Metastatic Breast Carcinoma in the Ovary (tissue), 3 donors: ENCODE measurements around the genes BTF3 and FAM169A.

- PRO-cap, 3 experiments = no peak in any of the 3 experiments
Observed at GRCh38 chr5:72379685-72380305, 59.6 kb downstream of the PTCD2 start.

DNA sequence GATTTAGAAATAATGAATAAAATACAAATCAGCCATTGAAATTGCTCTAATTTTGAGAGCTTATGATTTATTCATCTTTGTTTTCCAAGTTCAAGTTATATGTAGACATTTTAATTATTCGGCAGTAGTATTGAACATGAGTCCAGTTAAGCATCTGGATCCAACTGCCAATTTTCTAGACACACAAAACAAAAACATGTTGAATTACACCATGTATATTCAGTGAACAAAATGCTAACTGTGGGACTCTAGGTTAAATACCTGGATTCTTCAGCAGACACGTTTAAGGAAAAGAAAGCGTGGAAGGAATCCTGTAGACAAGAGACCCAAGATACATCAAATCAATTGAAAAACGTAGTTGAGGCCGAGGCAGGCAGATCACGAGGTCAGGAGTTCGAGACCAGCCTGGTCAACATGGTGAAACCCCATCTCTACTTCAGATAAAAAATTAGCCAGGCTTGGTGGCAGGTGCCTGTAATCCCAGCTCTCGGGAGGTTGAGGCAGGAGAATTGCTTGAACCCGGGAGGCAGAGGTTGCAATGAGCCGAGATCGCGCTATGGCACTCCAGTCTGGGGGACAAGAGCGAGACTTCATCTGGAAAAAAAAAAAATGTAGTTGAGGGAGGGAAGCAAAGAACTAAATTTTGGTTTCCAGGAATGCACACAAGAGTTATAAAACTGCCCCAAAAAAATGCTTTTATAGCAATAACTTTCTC, 54.2 kb upstream of the FCHO2 start:
- PRO-cap, 3 experiments = no peak in any of the 3 experiments

DNA sequence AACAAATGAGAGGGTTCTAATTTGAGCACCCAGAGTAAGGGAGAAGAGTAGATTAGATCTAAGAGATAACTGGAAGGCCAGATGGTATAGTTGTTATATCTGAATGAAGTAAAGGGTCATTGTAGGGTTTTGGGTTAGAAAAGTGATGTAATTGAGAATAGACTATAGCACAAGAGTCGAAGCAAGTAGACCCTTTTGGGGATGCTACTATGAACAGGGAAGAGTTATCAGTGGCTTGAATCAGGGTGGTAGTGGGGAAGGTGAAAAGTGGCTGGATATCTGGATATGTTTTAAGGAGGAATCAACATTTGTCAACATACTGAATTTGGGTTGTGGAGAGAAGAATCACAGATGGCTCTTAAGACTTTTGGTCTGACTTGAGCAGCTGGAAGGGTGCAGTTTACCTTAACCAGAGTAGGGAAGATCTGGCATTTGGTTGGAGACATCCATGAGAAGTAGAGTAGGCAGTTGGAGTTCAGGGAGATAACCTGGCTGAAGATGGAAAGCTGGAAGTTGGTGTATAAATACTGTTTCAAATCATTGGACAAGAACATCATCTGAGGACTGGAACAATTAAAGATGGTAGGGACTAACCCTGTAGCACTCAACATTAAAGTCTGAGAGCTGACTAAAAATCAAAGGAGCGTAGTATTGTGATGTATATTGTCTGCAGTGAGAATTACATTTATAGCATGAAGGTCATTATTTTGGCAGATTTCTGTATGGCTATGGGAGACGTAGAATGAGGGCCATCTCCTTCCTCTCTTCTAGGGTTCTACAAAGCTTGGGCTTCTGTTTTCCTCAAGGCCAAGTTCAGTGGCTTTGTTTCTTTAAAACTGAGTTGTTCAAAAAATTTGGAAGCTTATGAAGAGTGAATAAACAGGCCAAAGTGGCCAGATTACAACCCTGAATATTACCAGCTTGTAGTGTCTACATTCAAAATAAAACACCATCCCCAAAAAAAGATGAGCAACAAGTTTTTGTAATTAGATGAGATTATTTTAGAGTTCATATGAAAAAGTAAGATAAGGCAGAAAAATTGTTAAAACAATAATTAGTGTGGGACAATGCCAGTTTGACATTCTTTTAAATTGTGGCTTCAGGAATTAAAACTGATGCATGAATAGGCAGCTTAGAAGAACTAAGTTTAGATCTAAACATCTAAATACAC, 38.2 kb upstream of the FCHO2 start:
- PRO-cap, 3 experiments = peak in 1 of 3 experiments; most common plus-strand start position 461 of the sequence (in 1)

DNA sequence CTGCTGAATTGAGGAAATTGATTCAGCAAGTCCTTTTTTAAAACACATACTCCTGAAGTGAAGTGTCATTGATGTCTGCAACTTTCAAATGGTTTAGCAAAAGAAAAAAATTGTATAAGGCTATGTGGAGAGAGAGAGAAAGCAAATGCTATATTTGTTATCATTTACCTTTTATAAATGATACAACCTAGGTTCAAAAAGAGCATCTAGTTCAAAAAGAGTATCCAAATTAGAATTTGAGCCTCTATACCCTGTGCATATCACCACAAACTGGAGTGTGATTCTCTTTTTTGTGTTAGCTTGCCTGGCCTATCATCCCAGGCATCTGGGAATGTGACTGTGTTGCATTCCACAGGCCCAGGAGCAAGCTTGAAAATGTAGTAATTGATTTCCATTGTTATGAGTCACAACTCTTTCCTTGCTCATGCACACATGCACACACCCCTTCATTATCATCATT, 75.0 kb downstream of the FCHO2 start:
- PRO-cap, 3 experiments = no peak in any of the 3 experiments

GRCh38 chr5:73436465-73436798, 12.1 kb downstream of the FOXD1 start:
- PRO-cap, 3 experiments = peak in 1 of 3 experiments; most common plus-strand start chr5:73436581 (in 1)

DNA sequence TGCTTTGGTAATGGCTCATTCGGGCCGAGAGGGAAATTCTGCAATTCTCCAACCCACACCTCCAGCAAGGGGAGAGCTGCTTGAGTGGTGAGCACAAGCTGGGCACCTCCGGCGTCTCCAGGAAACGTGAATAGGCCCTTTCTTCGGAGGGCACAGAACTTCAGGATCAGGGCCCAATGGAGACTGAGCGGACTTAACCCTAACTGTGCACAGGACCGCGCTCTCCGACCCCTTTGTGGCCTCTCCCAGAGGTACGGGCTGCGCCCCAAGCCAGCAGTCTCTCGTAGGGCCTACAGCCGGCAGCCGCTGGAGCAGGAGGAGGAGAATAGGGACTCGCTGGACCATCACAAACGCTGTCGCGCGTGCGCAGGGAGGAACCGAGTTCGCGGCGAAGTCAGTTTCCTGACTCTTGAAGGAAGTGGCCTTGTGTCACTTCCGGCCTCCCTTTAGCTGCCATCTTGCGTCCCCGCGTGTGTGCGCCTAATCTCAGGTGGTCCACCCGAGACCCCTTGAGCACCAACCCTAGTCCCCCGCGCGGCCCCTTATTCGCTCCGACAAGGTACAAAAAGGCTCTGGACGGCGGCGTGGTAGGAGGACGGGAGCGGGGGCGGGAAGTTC, at the start of gene BTF3:
Gene BTF3 (plus strand): TSS at position 443 of the 618 bp plus-strand sequence.
- PRO-cap, 3 experiments = peak in 3 of 3 experiments; most common plus-strand start position 449 of the sequence (in 3); most common minus-strand start position 348 of the sequence (in 3)

GRCh38 chr5:73540230-73540681, 25.2 kb downstream of the ANKRA2 start:
- PRO-cap, 3 experiments = no peak in any of the 3 experiments

DNA sequence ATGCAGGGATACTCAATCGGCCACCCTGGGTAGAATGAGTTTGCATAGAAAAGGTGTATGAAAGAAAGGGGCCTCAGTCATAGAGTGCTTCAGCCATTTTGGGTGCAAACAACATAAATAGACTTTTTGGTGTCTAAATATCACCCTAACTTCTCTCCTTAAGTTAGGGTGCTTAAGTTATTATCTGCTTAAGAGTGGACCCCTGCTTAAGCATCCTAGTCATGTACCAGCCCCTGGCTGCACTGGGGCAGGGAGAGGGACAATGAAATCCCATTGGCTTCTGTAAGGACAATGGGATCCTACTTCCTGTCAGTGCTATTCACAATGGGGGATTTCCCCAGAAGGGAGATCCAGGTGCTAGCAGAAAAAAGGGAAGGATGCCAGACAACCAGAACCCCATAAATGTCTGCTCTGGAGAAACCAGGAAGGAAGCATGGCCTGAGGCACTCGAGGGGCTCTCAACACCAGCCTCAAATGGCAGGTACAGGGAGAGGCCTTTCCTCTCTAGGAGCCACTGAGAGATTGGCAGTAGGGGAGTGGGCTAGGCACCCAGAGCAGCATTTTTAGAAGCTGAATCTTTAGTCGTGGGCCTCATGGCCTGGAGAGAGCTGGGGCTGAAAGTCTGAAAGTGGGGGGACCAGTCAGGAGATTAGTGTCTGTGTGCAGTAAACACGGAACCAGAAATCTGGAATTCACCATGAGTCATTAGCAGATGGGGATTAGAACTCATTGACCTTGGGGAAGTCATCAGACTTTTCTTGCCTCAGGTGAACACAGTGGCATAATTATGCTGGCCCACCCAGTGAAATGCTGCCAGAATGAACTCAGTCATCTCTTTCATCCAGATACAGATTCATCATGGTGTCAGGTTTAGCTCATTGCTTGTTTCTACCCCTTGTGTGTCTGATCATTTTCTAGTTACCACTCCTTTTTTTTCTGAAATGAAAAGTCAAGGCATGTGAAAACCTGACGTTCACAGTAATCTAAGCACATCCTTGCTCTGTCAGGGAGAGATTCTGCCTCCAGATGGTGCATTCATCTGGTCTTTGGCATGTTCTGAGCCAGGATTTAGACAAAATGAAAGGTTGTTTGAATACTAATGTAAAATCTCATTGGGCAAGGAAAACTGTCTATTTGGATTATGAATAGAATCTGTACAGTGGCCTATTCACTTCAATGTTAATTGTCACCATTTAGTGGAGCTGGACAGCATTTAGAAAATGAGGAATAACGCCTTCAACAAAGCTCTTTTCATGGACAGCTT, 28.3 kb downstream of the ARHGEF28 start:
- PRO-cap, 3 experiments = no peak in any of the 3 experiments

DNA sequence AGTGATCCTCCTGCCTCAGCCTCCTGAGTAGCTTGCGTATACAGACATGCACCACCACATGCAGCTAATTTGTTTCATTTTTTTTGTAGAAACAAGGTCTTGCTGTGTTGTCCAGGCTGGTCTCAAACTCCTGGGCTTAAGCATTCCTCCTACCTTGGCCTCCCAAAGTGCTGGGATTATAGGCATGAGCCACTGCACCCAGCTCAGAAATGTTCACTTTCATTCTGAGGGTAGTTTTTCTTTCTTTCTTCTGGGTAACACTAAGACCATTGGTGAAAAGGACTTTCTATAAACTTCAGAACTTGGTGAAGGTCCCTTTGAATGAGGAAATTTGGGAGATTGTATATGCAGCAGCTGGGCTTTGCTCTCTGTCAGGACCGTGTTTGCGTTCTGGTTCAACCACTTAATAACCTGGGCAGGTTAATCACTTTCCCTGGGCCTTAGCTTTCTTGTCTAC, 196.8 kb downstream of the ARHGEF28 start:
- PRO-cap, 3 experiments = no peak in any of the 3 experiments

DNA sequence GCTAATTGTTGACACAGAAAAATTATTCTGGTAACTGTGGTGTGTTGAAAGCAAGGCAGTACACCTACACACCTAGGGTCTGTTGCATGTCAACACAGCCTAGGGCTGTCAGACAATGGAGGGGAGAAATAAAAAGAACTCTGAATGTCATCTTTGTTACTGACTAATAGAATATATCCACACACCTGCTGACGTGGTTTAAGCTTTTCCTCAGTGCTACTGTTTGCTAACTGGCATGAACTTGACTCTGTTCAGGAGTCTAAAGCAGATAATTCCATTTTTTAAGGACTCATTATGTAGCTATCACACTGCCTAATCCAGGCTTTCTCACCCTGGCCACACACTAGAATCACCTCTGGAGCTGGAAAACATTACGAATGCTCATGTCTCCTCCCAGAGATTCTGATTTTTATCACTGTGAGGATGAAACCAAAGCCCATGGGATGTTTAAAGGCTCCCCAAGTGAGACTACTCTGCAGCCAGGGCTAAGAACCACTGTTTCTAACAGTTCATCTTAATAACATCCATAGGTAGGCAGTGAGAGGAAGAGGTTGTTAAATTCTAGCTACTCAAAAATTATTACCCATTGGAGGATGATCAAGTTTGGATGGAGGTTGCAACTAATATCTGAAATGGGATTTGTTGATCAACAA, 260.5 kb downstream of the ARHGEF28 start:
- PRO-cap, 3 experiments = no peak in any of the 3 experiments

DNA sequence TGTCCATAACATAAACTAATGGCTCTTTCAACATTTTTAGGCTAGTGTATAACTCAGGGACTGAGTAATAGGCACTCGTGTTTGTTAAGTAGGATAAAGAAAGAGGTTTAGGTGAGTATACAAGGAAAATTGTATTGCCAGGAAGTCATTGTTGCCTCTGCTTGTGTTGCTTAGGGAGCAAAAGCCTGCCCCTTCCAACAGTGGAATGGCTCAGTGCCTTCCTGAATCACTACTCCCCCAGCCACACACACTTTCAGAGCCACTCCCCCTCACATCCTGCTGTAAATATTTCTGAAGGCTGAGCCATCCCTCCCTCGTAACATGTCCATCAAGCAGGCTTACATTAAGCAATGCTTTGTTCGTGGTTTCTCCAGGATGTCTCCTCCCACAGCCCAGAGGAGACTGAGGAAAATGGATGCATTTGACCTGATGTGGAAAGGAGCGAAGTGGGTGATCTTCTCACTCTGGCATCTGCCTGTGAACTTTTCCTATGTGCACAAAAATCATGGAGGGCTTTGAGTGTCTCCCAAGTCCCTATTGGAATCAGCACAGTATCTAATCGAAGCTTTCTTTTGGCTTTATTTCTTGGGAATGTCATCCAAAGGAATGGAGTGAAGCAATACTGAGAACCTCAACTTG, 389.4 kb downstream of the ENC1 start:
- PRO-cap, 3 experiments = peak in 1 of 3 experiments; most common minus-strand start position 207 of the sequence (in 1)

DNA sequence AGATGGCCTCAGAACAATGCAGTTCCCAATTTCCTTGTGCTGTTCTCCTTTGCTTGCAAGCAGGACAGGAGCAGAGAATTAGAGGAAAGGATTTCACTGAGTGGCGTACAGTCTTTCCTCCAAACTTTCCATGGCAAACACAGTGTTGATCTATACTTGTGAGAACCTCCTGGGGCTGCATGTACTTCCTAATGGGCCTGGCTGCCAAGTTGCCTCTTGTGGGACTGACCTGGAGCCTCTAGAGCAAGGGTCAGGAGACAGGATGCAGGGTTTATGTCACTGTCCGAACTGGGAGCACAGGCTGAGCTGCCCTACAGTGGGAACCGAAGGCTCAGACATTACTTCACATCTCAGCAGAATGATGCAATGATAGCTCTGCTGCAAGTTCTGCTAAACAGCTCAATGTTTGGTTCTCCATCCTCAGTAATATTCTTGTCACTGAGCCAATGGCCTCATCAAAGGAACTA, 102.3 kb downstream of the ENC1 start:
- PRO-cap, 3 experiments = no peak in any of the 3 experiments

DNA sequence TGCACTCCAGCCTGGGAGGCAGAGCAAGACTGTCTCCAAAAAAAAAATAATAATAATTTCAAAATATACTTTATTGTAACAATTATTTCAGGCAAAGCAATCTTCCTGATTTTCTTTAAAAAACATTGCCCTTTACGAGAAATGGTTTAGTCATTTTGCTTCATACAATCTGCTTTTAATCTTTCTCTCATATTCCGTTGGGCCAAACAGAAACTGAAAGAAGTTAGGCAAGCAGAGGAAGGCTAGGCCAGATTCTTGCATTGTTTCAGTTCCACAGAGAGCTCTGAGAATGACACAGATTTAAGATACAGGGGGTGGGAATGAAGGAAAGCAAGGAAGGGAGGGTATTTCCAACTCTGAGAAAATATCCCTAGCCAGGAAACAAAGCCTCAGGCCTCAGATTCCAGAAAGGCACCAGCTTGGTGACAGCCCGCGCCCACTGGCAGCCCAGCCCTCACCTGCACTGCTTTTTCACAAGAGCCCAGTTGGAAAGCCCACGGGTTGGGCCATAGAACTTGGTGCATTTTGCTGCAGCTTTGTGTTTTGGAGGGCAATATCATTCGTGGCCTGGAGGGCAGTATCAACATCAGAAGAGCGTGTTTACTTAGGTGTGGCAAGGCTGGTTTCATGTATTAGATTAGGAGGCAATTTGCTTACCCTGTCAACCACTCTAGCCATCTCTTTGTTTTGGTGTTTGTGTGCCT, 63.6 kb downstream of the ENC1 start:
- PRO-cap, 3 experiments = peak in 2 of 3 experiments; most common plus-strand start position 263 of the sequence (in 1)

DNA sequence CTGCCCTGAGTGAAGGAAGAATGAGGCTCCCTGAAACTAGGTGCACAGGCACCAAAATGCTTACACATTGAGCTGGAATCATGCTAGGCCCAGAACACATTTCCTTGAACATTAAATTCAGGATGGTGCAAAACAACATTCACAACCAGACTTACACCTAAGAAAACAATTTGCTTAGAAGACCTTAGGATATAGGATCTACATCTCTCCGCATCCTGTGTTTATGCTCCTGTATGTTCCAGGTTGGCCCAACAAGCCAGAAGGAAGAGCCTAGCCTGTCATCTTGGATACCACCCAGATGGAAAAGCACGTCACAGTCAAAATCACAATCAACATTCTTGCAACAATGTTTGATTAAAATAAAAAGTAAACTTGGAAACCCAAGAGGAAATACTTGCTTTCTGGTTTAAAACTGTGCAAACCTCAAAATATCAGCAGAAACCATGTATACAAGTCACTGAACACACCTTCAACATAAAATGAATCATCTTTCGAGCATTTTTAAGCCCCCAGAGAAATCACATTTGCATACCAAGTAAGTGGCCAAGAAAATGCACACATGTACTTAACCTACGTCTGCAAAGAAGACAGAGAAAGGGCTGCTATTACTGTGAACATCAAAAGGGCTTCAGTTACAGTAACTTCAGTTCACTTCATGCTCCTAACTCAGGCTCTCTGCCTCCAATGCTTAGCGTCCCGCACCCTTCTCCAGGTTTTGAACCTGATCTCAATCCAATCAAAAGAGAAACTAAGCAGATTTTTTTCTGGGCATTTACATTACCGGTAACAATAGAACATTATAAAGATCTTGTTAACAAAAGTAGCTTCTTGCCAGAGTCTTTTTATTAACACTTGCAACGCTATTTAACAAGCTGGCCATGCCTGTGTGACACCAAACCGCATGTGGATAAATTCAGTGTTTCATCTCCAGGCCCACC, 1.5 kb downstream of the ENC1 start:
- PRO-cap, 3 experiments = peak in 2 of 3 experiments; most common plus-strand start position 529 of the sequence (in 2); most common minus-strand start position 235 of the sequence (in 1)

- PRO-cap, 3 experiments = no peak in any of the 3 experiments
Observed at GRCh38 chr5:74639746-74640235, 737 bp downstream of the ENC1 start.

GRCh38 chr5:74641750-74642858, 1.6 kb upstream of the ENC1 start:
- PRO-cap, 3 experiments = peak in 3 of 3 experiments; most common plus-strand start chr5:74642076 (in 1); most common minus-strand start chr5:74642093 (in 2)

DNA sequence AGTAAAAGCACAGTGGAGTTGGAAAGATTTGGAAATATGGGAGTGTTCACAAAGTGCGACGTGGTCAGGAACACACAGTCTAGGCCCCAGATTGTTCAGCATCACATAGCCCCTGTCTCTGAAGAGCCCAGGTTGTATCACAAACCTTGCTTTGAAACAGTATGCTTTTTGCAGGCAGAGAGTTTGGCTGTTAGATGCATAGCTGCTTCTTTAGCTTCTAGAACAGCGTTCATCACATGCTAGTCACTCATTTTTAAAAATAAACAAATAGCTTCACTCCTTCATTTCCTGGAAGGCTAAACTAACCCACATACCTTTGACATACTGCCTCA, 2.2 kb downstream of the HEXB start:
- PRO-cap, 3 experiments = no peak in any of the 3 experiments

GRCh38 chr5:74766282-74766773, 589 bp downstream of the GFM2 start:
- PRO-cap, 3 experiments = no peak in any of the 3 experiments

DNA sequence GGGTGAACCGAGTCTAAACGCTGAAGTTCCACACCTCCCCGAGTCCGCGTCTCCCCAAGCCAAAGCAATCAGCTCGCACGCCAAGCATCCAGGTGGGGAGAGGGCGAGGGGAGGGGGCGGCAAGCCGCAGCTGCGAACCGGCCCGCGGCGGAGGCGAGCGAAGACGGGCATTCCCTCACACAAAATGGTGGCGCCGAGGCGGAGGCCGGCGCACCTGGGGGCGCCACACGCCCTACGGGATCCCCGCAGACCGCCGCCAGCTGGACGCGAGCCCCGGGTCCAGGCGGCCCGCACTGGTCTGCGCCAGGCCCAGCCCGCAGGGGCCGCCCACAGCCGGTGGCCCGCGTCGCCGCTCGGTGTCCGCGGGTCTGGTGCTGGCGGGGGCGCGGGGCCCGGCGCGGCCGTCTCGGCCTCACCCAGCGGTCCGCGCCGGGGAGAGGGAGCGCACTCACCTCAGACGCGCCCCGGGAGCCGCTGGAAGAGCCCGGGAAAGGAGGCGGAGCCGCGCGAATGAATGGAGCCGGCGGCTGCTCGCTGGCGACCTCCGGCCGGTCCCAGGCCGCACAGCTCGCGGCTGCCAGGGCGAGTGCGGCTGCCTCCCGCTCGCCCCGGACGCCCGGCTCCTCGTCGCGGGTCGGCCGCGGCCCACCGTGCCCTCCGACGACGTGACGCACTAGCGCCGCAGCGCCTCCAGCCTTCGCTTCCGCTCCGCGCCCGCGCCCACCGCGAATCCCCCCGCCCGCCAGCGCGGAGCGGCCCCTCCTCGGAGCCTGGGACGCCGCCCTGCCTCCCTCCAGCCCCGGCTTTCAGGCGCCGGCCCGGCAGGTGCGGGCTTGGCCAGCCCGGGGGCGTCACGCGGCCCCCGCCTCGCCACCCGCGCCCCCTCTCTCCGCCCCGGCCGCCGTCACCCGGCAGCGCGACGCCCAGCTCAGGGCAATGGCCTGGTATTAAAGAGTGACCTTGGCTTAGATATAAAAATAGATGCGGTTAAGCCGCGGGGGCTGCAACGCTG, at the start of gene FAM169A:
Gene FAM169A (minus strand): TSS at position 675 of the 1,012 bp plus-strand sequence.
- PRO-cap, 3 experiments = peak in 3 of 3 experiments; most common plus-strand start position 182 of the sequence (in 2); most common minus-strand start position 623 of the sequence (in 3)

- PRO-cap, 3 experiments = no peak in any of the 3 experiments
Observed at GRCh38 chr5:75357609-75358259, 20.7 kb downstream of the HMGCR start.